Neural crest cell (in vitro differentiated cells): ENCODE results near the genes CAPN15 and NHLRC4.

GRCh38 chr16:74818-75291 is 2.4 kb upstream of the RHBDF1 start:
- PRO-cap, result unidirectional peak, minus-strand start at chr16:75100

GRCh38 chr16:123888-124570 is 14.4 kb downstream of the NPRL3 start:
- PRO-cap, result no peak

DNA sequence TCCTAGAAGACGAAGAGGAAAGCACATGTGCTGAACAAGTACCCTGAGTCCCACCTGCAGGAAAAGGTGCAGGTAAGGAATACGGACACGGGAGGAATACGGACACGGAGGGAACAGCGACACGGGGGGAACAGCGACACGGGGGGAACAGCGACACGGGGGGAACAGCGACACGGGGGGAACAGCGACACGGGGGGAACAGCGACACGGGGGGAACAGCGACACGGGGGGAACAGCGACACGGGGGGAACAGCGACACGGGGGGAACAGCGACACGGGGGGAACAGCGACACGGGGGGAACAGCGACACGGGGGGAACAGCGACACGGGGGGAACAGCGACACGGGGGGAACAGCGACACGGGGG is 5.7 kb downstream of the HBQ1 start:
- PRO-cap, result no peak

DNA sequence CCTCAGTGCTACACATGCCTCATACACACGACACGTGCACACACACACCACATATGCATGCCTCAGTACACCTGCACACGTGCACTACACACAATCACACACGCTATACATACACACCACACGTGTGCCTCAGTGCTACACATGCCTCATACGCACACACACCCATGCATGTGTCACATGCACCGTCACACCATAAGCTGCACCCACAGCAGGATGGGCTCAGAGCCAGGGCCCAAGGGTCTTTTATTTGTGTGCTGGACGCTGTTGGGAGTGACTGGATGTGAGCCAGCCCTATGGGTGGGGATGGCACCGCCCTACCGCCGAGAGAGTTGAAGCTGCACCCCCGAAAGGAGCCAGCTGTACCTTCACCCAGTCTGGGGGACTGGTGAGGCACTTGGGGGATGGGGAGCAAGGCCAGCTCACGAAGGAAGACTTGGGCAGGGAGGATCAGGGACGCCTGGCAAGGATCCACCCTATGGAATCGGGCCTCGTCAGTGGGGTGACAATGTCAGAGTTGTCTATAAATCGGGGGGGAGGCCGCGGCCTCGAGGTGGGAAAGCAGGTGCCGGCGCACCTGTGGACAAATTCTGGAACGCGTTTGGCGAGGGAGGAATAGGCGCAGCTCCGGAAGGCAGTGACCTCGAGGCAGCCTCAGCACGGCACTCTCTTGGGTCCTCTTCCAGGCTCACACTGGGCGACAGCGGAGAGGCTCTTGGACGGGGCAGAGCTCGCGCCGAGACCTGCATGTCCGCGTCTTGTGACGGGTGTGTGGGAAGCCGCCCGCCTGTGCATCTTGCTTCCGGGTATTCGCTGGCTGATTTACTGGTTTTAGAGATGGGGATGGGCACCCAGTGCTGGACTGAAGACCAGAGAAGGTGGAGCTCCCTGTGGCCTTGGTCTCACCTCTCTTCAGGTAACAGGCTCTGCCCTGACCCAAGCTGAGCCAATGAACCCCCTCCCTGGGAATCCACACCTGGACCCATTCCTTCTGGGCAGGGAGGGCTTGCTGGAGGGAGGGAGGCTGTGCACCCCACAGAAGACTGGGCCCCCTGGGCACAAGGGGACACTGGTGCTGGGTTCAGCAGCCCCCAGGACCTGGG is 7.3 kb downstream of the RGS11 start:
- PRO-cap, result no peak

DNA sequence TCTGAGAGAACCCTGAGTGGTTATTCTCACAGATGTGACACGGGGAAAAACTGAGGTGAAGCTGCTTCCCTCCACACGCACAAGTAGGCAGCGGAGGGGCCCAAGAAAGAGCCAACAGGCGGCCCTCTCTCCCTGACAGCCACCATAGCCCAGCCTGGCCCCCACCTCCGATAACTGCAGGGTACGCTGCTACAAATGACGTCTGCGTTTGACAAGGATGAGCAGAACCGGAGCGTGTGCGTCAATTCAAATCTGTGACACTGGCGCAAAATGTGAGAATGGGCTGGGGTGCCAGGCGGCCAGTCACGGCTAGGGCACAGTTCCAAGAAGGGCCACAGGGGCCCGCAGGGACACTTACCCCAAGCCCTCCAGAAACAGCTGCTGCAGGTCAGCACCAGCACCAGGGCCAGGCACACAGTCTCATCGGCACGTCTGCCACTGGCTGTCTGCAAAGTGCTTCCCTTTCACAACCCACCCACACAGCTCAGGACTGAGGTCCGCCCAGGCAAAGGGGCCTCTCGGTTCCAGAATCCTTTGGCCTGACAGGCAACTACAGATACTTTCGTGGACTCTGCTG is 14.5 kb downstream of the AXIN1 start:
- PRO-cap, result no peak

DNA sequence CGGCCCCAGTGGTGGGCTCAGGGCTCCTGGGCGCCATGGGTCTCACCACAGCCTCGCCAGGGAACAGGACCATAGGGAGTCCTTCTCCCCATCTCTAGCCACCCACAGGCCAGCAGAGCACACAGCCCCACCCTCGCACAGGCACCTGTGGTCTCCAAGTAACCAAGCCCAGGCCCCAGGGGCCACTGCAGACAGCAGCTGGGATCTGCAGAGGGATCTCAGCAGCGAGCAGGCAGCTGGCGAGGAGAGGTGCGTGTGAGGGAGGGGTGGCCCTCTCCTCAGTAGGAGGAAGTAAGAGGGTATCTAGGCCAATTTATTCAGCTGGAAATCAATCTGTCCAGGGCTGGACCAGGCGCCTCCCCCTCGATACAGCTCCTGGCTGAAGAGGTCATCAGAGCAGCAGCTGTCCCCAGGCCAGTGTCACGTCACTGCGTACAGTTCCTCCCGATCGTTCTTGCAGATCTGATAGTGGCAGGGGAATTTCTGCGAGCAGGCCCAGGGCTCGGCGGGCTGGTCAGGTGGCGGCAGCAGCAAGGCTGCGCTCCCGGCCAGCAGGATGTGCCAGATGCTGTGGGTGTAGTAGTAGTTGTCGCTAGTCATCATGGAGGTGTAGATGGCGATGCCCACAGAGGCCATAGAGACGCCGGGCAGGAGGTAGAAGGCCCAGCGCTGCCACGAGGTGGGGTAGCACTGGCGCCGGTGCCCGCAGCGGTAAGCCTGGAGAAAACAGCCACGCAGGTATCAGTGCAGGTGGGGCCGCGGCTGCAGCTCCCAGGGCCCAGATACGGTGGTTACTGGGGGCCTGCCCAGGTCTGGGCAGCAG is 1.4 kb upstream of the MRPL28 start:
- PRO-cap, result no peak

GRCh38 chr16:411172-412309 is 9.9 kb downstream of the DECR2 start:
- PRO-cap, result no peak

DNA sequence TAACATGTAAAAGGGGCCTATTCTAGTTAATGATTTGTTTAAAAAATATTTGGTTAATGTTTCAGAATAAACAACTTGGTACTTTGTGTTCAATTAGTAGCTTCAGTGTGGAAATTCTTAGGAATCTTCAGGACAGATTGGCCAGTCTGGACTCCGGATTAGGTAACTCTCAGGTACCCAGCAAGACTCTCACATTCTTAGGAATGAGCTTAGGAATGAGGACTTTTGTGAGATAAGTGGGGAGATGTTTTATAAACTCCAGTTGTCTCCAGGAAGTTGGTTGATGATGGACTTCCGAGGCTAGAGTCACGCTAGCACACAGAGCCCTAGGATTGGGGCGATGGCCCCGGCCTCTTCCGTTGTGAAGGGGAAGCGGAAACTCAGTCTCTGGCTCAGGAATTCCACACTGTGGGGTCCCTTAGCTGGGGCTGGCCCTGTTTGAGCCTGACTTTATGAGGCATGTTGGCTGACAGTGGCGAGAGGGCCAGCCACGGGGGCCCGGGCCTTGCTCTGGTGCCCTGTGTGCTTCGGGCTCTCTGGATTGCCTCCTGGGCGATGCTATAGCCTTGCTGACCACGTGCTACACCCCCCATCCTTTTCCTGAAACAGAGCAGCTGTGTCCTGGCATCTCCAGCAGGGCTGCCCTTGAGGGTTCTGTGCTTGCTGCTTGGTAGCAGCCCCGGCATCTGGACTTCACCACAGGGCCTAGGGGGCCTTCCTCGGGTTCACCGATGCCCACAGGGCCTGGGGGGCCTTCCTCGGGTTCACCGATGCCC is 32.4 kb downstream of the RAB11FIP3 start:
- PRO-cap, result no peak

DNA sequence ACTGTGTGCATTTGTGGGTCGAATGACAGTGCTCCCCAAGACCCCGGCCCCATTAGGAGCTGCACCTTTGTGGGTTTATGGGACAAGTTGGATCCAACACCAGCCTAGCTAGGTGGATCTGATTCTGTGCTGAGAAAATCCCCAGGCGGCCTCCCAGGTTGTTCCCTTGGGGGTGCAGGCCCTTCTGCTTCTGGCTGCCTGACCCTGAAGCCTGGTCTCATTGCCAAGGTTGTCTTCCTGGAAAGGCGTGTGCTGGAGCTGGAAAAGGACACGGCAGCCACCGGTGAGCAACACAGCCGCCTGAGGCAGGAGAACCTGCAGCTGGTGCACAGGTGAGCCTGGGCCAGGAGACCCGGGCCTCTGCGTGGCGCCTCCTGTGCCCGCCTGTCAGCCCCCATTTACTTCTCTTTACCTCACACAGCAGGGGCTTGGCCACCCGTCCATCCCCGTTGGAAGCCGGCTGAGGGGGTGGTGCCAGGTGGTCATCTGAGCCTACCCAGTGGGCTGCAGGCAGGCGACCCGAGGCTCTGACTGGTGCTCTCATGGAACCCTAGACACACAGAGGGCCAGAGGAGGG is 22.1 kb upstream of the CAPN15 start:
- PRO-cap, result no peak

DNA sequence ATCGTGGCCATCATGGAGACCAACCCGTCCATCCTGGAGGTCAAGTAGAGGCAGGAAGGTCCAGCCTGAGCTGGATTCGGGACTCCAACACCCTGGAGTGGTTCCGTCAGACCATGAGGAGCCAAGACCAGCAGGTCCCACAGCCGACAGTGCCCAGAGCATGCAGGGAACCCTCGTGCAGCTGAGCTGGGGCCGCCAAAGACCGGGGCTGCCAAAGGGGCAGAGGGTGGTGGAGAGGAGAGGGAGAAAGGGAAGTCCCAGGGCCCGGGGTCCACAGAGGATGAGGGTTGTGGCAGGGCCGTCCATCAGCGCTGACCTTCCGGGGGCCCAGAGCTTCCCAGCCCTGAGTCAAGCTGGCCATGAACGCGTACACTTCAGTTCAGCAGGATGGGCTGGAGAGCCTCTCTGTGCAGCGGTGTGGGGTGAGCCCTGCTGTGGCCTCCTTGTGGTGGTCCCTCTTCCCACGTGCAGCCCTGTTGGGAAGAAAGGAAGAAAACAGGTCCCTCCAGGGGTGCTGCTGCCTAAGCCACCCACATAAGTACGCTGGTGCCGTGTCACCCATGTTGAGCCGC is 6.6 kb upstream of the CAPN15 start:
- PRO-cap, result no peak

DNA sequence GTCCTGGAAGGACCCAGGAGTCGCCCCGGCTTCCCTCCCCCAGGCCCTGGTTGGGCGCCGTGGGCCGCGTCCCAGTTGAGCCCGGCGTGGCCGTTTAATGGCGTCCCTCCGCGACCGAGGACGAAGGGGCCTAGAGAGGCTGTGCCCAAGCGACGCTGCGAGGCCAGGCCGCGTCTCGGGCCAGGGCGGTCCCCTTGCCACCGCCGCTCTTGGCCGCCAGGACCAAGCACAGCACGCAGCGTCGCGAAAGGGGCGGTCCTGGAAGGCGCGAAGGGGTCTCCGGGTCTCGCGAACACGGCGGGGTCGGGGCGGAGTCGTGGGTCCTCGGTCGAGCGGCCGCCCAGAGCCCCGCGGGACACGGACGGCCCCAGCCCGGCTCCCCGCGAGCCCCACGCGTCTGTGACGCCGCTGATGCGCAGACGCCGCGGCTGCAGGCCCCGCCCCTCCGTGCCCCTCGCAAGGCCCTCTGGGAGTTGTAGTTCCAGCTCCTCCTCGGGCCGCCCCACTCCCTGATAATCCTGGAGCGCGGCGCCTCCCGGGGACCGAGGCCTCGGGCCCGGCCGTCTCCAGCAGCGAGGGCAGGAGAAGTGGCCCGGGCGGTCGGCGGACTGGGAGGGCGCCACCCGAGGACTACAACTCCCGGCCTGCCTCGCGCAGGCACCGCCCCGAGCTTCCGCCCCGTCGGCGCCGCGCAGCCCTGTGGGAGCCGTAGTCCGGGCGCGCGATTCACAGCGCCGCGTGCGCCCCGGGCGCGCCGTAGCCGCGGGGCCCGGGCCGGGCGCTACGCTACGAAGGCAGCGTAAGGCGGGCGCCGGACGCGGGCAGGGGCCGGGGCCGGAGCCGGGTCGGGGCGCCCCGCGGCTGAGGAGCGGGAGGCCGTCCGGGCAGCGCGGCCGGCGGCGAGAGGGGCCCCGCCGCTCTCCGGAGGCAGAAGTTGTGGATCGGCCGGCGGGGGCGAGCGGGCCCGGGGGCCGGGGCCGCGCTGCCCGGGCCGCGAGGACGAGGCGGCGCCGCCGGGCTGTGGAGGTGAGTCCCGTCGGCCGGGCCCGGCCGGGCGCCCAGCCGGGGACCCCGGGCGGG is at the start of gene CAPN15:
TSS of gene CAPN15 (plus strand) at position 709 of the 1,080 bp plus-strand sequence.
- PRO-cap, result bidirectional peak, plus-strand start at position 97 of the sequence, minus-strand start at position 143 of the sequence; bidirectional peak, plus-strand start at position 709 of the sequence, minus-strand start at position 401 of the sequence

- PRO-cap, result no peak
These were observed 9.1 kb downstream of the CAPN15 start for GRCh38 chr16:536544-537011.

DNA sequence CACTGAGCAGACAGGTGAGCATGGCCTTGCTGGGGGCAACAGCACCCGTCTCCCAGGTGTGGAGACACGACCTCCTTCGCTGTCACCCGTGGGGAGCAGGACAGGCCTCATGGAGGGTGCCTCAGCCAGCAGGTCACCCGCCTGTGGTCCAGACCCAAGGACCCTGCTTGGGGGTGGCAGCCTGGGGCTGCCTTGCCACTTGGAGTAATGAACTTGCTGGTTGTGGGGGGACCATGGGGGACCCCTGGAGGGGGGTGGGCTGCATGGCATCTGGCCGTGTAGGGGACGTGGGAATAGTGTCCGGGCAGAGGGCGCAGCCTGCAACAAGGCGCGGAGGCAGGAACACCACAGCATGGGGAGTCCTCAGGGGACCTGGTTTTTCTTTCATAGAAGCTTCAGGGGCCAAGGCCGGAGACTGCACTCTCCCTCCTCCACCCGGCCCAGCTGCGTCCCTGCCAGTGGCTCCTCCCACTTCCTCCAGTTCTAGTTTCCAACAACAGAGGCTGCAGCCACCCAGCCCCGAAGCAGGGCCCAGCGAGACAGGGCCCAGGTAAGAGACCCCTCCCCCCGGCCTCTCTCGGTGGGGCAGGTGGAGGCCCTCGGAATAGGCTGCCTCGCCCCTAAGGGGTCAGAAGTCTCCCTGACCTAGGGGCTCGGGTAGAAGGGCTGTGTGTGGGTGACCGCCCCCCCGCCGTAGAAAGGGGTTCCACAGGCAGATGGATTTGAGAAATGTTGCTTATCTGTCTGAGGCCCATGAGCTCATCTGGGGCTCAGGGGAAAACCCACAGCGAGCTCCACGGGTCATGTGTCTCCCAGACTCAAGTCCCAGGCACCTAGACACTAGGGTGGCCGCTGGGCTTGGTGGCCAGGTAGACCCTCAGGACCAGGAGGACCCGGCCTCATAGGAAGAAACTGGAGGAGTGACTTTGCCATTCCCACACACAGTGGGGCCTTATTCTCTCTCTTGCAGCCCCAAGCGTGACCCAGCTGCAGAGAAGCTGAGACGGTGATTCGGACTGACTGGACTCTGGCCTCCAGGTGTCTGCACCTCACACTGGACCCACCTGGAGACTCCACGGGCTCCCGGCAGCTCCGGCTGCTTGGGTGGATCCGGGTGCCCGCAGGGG is at the start of gene NHLRC4:
TSS of gene NHLRC4 (plus strand) at position 480 of the 1,127 bp plus-strand sequence.
- PRO-cap, result no peak

DNA sequence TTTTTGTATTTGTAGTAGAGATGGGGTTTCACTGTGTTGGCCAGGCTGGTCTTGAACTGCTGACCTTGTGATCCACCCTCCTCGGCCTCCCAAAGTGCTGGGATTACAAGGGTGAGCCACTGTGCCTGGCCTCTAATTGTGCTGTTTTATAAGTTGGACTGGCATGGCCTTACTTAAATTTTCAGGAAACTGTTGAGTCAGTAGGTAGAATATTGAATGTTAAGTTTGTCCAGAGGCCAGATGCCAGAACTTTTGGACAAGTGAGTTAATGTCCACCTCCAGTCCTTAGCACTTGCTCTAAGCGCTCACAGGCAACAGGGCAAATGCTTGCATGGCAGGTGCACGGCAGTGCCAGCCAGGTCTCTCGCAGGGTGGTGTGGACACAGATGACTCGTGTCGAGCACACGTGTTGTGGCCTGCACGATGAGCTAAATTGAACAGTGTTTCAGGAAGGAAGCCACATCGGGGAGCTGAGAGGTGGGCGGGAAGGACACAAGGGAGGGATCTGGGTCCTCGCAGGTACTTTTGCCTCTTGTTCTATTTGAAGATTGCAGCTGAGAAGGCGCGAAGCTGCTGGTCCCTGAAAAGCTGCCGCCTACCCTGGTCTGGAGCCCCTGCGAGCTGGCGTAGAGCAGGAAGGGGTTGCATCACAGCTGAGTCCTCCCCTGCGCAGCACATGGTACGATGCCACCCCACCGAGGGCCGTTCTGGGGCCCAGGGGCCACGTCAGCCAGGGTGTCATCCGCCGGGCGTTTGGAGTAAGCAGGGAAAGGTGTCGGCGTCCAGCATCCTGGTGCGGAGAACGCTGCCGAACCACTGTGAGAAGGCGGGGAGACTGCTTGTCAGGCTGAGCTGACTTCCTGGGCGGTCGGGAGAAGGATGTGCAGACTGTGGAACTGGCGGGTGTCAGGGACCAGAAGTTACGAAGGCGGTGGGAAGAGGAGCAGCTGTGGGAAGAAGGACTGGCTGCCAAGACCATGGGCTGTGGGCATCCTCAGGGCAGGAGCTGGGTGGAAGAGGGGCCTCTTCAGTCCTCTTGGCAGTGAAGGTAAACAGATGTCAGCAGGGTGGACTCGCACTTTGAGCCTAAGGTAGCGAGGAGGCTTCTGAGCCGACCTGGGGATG is 6.3 kb downstream of the RAB40C start:
- PRO-cap, result no peak

DNA sequence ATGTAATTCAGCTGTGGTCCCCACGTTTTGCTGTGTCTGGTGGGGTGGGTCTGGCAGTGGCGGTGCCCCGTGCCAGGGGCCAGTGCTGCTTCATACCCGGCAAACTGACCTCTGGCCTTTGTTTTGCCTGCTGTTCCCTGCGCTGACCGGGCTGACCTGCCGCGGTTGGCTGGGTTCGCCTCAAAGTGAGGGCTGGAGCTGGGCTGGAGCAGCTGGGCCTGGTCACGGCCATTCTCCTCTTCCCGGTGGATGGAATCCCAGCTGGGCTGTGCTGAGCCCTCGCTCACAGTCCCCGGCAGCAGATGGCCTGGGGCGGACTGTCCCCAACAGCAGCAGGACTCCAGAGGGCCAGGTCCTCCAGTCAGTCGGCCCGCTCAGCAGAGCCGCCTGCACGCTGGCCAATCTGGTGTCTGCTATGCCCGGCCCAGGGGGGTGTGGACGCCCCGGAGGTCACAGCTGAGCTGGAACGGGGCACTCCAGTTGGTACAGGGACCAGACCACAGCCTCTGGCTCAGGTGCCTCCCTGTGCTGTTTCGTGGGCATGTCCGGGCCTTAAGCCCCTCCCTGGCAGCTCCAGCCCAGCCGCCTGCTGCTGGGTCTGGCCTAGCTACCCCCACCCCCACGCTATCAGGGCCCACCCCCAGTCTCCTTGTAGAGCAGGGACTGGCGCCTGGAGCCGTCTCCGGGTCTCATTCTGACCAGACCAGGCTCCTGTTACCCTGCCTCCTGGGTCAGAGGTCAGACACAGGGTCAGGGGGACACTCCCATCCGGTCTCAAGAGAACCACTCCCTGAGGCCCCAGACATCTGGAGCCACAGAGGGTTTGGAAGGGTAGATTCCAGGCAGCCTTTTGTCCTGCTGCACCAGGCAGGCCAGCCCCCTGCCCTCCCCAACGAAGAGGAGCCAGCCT is 1.3 kb upstream of the WFIKKN1 start:
- PRO-cap, result bidirectional peak, plus-strand start at position 815 of the sequence, minus-strand start at position 688 of the sequence

DNA sequence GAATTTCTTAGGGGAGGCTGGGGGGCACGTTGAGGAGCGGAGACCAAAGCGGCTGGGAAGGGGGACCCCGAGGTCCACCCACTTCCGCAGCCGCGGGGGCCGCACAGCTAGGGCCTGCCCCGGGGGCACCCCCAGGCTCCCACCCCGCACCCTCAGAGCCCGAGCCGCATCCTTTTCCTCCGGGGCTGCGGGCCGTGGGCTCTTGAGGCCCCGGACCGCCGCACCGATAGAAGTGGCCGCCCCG is 343 bp downstream of the METTL26 start:
- PRO-cap, result no peak

- PRO-cap, result no peak
These were observed 1.0 kb upstream of the METTL26 start for GRCh38 chr16:637185-637424.

DNA sequence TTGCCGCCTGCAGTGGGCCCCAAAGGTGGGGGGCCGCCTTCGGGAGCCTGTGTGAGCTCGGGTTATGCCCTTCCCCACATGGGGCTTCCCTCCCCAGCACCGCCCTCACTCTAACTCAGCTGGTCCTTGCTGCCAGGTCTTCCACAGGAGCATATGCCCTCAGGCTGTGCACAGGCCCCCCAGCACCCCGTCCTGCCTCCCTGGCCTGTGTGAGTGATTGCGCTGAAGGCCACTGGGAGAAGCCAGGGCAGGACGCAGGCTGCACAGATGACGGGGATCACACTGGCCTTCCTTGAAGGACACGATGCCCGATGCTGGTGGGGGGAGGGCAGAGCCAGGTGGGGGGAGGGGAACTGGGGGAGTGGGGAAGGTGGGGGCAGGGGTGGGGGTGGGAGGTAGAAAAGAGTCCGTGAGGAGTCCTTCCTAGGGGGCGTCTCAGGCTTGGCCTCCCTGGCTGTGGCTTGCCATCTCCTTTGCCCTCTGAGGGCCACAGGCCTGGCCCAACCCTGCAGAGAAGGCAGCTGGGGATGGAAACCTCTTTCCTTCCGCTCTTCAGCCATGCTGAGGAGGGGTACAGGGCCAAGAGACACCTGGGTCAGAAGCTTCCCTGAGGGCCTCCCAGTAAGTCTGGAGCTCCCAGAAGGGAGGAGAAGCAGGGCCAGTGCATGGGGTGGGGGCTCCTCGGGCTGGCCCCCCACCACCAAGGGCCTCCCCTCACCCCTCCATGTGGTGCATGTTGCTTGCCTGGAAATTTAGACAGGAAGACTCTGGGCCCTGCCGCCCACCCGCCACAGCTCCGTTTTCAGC is 2.4 kb upstream of the METTL26 start:
- PRO-cap, result no peak

- PRO-cap, result no peak
These were observed 2.2 kb upstream of the RHOT2 start for GRCh38 chr16:665401-666451.

DNA sequence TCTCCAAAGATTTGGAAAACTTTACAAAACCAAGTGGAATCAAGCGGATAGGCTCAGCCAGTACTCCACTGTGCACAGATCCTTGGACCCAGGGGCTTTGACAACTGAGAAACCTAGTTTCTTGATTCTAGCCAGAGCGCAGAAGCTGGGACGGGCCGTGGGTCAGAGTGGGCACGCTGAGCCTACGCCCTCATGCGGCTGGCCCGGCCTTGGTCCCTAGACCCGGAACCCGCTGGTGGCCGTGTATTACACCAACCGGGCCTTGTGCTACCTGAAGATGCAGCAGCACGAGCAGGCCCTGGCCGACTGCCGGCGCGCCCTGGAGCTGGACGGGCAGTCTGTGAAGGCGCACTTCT is 700 bp downstream of the STUB1 start:
- PRO-cap, result no peak